Retinal pigment epithelial cell (primary cell): ENCODE measurements around a stretch of chr4.

- RRBS, result no CpG with 5 or more reads among the region's 18 CpGs
Observed at GRCh38 chr4:146349765-146350297, 135.5 kb downstream of the REELD1 start.

- RRBS, result no CpG with 5 or more reads among the region's 3 CpGs
Observed at GRCh38 chr4:146365742-146366047, 151.4 kb downstream of the REELD1 start.

DNA sequence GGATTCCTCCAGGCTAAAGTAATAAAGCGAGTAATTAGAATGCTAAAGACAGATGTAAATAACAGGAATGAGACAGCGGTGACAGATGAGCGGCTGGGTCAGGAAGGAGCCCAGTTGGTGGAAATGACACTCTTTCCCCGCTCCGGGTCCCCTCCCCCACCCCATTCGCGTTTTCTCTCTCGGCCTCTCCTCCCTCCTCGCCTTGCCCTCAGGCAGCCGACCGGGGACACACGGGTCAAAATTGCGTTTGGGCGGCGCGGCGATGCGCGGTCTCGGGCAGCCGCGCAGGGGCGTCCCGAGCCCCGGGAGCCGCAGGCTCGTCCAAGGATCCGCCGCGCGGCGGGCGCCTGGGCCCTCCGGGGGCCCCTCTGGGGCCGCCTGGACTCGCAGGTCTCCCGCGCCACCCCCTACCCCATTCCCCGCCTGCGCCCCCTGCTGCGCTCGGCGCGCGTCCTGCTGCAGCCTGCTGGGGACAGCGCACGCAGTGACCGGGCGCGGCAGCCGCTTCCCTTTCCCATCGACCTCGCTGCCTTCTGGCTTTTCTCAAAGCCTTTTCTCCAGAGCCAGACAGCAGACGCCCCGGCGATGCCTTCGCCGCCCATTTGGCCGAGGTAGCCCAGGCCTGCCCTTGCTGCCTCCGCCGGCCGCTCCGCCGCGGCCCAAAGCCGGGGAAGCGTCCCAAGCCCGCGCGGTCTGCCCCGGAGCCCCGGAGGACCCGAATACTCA lies 16.3 kb downstream of the POU4F2 start:
- RRBS, result 2% methylated on average over 40 of the region's 73 CpGs

DNA sequence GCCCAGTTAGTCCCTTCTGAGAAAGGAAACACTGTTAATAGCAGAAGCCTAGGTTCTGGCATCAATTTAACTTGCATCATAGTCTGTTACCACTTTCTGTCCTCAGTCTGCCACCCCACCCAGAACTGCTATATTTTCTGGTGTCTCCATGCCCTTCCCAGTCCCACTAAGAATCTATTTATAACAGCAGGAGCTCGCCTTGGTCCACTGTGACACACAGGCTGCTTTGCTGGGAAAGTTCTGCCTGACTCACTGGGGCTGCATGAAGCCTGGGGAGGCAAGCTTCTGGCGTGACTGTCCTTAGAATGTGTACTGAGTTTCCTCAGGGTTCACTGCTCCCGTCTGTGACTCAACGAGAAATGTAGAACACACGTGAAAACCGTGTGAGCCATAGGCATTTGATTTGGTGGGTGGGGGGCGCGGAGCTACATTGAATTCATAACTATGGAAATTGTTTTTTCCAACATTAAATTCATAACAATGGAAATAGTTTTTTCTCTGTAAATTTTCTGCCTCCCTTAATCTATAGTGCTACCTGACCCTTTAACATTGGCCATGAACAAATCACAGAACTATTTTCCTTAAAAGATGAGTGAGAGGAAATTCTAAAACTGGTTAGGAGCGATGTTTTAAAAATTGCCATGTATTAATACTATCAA lies 158.0 kb upstream of the TTC29 start:
- RRBS, result no CpG with 5 or more reads among the region's 9 CpGs

- RRBS, result no CpG with 5 or more reads among the region's 6 CpGs
Observed at GRCh38 chr4:147362767-147363581, 117.9 kb upstream of the EDNRA start.

DNA sequence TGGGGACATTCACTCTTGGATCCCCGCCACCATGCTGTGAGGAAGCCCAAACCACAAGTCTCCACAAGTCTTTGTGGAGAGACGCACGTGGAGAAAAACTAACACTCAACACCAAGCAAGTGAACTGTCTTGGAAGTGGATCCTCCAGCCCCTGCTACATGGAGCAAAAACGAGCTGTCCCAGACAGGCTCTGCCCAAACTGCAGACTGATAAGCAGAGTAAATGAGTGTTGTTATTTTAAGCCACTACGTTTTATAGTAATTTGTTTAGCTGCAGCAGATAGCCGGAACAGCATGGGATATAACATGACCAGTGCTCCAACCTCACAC lies 982 bp upstream of the EDNRA start:
- RRBS, result no CpG with 5 or more reads among the region's 6 CpGs

- RRBS, result no CpG with 5 or more reads among the region's 7 CpGs
Observed at GRCh38 chr4:147539577-147539972, 58.7 kb downstream of the EDNRA start.

DNA sequence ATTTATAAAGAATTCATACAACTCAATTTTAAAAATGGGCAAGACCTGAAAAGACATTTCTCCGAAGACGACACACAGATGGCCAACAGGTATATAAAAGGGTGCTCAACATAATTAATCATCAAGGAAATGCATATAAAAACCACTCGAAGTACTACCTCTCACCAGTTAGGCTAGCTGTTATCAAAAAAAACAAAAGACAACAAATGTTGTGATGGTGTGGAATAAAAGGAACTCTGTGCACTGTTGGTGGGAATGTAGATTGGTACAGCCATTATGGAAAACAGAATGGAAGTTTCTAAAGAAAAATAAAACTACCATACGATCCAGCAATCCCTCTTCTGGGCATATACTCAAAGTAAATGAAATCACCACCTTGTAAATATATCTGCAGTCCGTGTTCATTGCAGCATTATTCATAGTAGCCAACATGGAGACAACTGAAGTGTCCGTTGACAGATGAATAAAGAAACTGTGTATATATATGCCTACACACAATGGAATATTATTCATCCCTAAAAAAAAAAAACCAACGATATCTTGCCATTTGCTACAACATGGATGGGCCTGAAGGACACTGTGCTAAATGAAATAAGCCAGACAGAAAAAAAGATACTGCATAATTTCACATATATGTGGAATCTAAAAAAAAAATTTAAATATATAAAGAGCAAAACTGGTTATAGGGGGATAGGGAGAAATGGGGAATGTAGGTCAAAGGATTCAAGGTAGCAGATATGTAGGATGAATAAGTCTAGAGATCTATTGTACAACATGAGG lies 19.7 kb downstream of the TMEM184C start:
- RRBS, result no CpG with 5 or more reads among the region's 7 CpGs

DNA sequence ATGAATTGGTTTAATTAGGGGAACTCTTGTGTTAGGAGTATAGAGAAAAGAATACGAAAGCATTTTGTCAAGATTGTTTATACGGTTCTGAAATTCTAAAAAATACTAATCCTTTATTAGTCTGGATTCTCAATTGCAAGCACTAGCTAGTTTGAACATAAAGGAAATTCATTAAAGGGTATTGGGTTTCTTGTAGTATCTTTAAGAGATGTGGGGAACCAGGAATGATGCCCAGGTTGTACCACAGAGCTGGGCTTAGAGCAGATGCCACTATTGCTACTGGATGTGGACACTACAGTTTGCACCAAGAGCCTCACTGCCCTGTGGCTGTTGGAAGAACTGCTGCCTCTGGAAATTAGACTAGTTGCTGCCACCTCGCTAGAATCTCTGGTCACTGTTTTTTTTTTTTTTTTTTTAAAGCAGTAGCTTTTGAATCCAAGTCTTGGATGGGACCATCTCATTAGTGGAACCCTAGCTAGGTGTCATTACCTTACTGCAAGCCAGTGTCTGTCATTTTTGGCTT lies 105.4 kb downstream of the ARHGAP10 start:
- RRBS, result no CpG with 5 or more reads among the region's 3 CpGs

GRCh38 chr4:147866222-147867061 lies 134.6 kb downstream of the ARHGAP10 start:
- RRBS, result no CpG with 5 or more reads among the region's 3 CpGs

- RRBS, result no CpG with 5 or more reads among the region's 5 CpGs
Observed at GRCh38 chr4:148044864-148045297, 313.0 kb downstream of the ARHGAP10 start.

DNA sequence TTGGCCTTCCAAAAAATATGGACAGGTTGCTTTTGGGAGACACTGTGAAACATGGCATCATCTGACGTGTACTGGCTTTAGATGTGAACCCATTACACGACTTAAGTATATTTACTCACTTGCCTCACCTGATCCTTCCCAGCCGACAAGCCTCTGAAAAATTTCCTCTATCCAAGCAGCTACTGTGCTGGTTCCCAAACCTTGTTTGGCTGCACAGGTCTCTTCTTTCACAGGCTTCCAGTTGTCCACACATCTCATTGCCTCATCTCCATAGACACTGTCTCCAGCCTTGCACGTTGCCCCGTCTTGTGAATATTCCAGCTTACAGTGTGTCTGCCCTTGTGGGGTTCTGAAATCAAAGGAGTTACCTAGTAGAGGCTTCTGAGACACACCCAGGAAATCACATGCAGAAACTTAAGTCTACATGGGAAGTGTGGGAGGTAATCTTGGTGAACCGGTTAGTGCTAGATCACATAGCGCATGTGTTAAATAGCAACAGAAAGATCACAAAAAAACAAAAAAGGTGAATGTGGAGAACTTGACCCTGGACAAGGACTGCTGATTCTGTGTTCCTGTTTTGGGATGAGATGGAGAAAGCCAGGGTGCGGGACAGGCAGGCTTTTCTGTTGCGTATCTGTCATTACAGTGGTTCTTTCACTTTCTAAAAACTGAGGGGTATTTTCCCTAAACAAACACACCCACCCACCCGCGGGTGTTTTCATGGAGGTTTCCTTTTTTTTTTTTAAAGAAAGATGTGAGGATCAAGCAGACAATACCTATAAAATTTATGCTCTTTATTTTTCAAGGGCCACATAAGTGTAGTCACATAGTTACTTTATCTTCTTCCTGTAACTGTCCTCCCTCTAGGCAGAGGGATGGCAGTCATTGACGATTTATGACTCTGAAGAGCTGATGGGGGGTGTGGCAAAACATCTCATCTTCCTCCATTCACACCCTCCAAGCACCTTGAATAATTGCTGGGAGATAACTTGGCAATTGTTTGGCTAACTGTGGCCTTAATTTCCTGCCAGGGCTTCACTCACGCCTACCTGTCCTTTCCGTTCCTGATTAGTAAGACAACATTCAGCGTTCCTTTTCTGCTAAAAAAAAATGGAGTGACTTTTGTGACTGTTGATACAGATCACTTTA lies 328.9 kb downstream of the ARHGAP10 start:
- RRBS, result no CpG with 5 or more reads among the region's 15 CpGs

- RRBS, result no CpG with 5 or more reads among the region's 5 CpGs
Observed at GRCh38 chr4:148386741-148387477, 55.3 kb downstream of the NR3C2 start.

DNA sequence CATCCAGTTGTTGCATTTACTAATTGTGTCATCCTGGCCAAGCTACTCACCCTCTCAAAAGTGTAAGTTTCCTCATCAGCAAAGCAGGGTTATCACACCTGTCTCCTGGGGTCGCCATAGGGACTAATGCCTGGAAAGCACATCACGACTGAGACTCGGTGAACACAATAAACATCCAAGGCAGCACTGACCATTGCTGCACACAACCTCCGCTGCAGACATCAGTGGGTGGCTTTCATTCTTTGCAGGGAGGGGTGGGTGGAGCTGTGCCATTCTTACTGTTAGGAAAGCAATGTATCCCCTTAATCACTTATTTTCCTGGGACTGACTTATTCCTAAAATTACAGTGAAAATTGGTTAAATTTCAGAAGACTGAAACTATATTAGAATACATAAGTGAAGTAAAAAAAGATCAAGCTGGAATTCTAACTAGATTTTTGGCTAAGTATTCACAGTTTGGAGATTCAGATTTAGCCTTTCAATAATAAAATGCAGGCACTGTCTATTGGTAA lies 30.1 kb downstream of the NR3C2 start:
- RRBS, result no CpG with 5 or more reads among the region's 4 CpGs

DNA sequence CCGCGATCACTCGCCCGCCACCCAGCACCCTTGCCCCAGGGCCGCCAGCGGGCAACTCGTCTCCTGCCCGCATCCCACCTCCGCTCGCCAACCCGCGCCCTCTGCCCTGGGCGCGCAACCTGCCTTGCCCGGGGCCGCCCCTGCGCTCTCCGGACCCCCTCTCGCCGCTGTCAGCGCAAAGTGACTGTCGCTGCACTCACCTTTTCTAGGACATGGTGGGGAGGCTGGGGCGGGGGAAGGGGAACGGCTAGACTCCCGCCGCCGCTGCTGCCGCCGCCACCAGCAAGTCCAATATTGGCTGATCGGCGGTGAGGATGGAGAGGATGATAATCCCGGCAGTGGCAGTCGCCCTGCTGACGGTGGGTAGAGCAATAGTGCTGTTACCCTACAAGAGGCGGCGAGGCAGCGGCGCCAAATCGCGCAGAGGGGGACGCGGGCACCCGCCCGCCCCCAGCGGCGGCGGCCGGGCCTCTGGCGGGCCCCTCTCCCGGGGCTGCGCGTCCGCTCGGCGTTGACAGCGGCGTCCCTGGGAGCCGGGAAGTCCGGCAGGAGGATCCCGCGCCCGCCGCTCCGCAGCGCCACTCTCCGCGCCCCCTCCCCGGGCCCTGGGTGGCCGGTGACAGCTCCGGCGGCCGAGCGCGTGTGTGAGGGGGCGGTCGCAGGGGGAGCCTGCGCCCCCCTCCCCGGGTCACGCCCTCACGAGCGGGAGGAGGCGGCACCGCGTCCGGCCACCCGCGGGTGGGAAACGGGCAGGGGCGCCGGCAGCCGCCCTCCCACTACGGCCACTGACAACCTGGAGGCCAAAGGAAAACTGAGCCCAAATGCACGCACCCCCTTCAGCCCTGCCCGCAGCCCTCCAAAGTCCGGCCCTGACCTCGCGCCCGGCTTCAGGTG lies 2.4 kb upstream of the NR3C2 start:
- RRBS, result 2% methylated on average over 40 of the region's 98 CpGs

GRCh38 chr4:148447589-148448202 lies 5.5 kb upstream of the NR3C2 start:
- RRBS, result no CpG with 5 or more reads among the region's 9 CpGs

DNA sequence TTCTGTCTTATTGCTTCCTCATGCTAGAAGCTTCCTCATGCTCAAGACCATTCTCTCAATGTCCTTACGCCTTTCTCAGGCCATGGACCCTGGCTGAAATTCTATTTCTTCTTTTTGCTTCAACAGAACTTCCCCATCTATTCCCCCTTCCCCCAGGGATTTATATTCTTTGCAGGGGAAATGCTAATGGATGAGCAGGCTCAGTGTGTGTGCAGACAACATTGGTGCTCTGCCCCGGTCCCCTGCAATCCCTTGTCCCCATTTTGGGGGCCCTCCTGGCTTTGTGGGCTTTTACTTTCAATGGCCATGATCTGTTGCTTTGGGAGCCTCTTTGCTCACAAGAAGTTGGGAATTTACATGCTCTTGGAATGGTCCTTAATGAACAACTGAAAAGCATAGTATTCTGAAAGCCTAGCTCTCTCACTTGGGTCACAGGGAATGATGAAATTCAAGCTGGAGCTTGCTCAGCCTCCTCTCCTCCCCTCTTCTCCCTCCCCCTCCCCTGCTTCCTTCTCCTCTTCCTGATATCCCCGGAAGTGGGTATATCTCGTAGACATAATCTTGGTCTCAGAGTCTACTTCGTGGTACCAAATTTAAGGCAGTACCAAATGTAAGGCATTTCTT lies 400.5 kb upstream of the NR3C2 start:
- RRBS, result no CpG with 5 or more reads among the region's 5 CpGs

DNA sequence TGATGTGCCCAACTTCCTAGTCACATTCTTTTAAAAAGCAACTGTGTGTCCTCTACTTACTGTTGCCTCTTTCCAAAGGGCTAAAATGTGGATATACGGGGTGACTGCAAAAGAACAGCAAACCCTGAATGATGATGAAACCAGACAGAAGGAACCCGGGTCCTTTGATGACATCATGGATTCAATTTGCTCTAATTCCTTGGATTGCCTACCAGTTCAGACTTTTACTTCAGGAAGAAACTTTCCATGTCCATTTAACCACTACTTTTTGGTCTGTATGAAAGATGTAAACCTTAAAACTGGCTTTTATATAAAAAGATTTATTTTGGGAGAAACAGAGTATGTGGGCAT lies 190.9 kb upstream of the MAB21L2 start:
- RRBS, result no CpG with 5 or more reads among the region's 2 CpGs

DNA sequence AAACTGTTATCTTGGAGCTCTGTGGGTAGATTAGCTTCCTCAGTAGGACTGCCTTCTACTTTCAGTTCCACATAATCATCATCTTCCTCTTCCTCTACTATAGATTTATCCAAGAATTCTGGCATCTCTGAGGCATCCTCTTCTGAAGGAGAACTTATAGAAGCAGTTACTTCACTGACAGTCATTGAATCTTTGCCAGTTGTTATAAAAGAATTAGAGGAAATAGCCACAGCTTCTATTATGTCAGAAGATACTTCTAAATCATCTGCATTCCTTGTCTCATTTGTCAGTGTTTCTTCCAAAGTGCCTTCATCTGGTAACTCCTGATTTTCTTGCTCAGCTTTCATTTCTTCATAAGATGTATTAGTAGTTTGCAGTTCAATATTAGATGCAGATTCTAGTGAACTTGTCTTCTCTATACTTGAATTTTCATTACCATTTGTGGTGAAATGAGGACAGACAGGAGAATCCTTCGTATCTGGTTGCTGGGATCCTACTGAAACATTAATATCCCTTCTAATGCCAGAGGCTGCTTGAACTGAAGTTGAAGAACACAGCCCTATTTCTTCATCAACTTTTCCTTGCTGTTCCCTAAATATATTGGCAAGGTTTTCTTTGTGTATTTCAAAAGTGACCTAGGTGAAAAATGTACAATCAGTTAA lies 162.6 kb downstream of the LRBA start:
- RRBS, result no CpG with 5 or more reads among the region's 1 CpG

DNA sequence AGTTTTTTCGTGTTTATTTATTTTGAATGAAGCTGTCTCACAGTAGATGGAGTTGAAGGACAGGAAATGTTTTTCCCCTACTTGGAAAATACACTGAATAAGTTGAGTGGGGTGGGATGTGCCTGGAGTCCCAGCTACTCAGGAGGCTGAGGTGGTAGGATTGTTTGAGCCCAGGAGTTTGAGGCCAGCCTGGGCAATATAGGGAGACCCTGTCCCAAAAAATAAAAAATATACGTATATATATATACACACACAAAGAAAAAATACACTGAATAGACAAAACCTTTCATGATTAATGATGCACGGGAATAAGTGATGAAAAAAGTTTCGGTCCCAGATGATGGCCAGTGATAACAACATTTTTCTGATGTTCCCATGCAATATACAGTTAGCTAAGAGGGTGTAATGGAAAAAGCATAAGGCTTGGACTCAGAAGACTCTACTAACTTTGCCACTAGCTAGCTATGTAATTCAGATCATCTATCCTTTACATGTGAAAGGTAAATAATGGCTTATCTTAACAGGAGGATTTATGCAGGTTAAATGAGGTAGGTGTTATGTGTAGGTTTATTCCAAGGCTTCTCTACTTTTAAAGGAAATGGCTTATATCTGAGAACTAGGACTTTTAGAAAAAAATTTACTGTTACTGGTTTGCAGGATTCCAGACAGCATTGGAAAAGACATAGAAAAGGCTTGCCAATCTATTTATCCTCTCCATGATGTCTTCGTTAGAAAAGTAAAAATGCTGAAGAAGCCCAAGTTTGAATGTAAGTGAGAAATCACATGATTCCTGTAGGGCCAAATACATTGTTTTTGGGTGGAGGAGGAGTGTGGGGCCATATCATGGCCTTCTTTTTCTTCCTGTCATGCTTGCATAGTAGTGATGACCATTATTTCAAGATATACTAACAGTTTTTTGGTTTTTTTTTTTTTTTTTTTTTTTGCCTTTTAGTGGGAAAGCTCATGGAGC lies 4.4 kb downstream of the RPS3A start:
- RRBS, result no CpG with 5 or more reads among the region's 5 CpGs